Psoas muscle (tissue), 2 donors: ENCODE measurements around a stretch of chr5.

DNA sequence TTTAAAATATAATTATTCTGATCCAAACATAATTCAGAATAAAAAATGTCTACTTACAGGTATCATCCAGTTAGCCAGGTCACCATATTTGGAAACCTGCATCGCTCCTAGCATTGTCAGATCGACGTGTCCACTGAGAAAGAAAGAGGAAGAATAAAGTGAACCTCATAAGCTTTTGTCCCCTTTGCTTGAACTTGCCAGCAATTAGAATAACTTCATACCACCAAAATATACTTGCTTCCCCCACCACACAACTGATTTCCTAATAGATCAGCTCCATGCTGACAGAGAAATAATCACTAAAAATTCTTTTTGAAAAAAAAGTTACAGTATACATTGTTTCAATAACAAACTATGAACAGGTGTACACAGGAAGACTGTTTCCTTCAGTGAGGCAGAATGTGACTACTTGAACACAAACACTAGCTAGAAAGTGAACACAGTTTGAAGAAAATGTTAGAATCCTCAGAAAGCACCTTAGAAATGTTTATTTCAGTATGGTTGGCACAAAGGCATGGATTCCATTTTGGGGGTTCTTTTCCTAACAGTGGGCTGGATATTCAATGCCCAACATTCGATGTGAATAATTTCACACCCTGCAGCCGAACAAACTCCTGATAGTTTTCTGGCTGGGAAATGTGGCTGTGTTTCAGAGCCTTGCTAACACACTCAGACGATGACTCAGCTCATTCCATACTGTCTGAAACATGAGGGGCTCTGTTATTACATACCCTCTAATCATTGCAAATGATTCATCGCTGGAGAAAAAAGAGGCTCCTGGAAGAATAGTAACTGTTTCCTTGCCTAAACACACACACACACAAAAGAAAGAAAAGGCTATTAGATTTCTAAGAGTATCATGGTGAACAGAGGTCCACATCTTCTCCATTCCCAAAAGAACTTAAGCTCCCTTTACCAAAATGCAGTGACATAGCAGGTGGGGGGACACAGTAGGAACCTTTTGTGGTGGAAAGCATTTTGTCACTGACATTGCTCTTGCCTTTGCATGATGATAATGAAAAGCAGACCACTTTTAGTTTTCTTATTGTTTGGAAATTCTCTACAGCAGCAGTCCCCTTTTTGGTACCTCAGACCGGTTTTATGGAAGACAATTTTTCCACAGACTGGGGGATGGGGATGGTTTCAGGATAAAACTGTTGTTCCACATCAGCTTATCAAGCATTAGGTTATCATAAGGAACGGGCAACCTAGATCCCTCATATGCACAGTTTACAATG is 75.9 kb downstream of the OXCT1 start:
- PRO-cap, 2 experiments = no peak in any of the 2 experiments

GRCh38 chr5:42552616-42553164 is 129.5 kb downstream of the GHR start:
- PRO-cap, 2 experiments = no peak in any of the 2 experiments

- PRO-cap, 2 experiments = no peak in any of the 2 experiments
These were observed 7.7 kb upstream of the SELENOP start for GRCh38 chr5:42819356-42819861.

GRCh38 chr5:42887141-42887684 is 75.5 kb upstream of the SELENOP start:
- PRO-cap, 2 experiments = no peak in any of the 2 experiments

- PRO-cap, 2 experiments = no peak in any of the 2 experiments
These were observed 90.4 kb downstream of the ANXA2R start for GRCh38 chr5:42949617-42950245.

DNA sequence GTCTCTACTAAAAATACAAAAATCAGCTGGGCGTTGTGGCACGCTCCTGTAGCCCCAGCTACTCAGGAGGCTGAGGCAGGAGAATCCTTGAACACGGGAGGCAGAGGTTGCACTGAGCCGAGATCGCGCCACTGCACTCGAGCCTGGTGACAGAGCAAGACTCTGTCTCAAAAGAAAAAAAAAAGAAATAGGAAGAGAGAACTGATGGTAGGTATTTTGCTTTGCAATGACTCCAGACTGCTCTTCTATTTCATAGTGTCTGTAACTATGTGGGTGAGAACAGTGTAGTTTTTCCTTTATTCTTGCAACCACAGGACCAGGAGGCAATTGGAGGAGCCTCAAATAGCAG is 49.8 kb downstream of the ANXA2R start:
- PRO-cap, 2 experiments = no peak in any of the 2 experiments

DNA sequence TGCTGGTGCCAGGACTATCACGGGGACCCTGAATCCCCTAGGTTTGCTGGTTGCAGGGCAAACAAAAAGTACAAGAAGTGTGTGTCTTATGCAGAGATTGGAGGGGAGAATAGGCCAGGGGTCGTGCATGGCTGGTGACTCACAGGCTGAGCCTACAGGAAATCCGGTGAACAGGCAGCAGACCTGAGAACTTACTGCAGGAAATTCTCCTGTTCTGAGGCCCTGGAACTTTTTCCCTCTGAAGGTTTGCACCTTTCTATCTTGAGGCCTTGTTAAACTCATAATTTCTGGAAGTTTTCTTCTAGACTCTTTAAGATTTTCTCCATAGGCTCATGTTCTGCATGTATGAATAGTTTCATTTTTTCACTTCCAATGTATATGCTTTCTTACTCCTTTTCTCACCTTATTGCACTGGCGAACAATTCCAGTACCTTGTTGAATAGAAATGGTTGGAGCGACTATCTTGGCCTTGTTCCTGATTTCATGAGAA is 5.4 kb downstream of the ANXA2R start:
- PRO-cap, 2 experiments = no peak in any of the 2 experiments

DNA sequence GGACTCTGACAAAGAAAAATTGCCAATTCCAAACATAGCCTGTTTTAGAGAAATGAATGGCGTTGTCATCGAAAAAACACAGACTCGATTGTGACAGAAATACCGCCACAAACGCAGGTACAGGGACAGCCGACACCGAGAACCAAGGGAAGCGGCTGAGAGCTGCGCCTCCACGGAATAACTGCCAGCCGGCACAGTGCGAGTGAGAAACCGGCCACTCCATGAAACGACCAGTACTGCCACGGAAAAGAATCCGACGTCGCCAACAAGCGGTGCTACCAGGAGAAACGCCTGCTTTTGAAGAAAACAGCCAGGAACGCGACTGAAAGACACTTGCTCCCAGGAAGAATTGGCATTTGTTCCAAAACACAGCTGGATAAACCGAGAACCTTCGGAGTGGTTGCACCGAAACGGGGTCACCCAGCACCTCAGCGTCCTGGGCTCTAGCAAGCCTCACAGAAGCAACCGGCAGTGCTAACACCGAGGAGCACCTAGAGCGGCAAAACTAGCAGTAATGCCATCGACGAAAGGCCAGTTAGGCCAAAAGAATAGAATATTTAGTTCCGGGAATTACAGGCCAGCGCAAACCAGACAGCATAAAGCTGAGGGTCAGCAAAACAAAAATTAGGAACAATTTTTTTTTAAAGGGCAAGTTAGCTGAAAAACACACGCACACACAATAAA is 2.9 kb downstream of the ANXA2R start:
- PRO-cap, 2 experiments = no peak in any of the 2 experiments

DNA sequence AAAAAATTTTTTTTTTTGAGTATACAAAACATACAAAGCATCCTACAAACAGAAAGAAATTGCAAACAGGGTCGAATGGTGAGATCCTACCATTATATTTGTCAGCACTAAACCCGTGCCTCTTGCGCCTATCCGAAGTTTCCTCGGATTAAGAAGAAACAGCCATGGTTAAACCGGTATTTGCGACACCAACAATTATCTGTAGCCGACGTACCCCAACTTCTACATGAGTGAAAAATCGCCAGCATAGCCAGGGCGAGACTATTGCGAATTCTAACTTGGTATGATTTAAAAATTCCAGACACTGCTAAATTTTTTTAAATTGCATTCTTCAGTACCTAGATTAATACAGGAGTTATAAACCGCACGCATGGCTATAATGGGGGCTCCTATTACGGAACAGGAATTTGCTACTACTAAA is 25.2 kb upstream of the ANXA2R start:
- PRO-cap, 2 experiments = no peak in any of the 2 experiments

GRCh38 chr5:43068691-43069030 is 28.5 kb upstream of the ANXA2R start:
- PRO-cap, 2 experiments = no peak in any of the 2 experiments

DNA sequence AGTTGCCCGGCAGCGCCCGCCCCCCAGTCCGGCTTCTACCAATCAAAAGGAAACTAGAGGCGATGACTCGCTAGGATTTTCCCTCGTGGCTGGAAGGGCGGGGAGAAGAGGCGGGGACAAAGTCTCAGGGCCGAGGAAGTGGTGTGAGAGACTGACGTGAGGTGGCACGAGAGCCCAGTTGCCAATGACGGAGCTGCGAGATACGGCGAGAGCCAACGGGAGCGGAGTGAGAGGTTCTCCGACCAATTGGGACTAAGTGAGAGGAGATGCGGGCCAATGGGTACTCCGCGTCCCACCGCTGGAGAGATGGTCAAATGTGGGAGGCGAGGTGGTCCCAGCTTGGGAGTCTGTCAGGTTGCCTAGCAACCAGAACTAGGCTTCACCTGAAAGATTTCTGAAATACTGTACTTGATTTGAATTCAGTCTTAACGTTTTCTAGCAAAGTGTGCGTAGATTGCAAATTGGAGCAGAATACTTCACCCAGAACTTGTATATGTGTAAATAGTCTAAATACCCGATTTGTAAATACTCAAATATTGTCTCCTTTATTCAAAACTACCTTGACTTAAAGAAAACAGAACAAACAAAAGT is 408 bp upstream of the HMGCS1 start:
- PRO-cap, 2 experiments = peak in 1 of 2 experiments; most common plus-strand start position 127 of the sequence (in 1)

DNA sequence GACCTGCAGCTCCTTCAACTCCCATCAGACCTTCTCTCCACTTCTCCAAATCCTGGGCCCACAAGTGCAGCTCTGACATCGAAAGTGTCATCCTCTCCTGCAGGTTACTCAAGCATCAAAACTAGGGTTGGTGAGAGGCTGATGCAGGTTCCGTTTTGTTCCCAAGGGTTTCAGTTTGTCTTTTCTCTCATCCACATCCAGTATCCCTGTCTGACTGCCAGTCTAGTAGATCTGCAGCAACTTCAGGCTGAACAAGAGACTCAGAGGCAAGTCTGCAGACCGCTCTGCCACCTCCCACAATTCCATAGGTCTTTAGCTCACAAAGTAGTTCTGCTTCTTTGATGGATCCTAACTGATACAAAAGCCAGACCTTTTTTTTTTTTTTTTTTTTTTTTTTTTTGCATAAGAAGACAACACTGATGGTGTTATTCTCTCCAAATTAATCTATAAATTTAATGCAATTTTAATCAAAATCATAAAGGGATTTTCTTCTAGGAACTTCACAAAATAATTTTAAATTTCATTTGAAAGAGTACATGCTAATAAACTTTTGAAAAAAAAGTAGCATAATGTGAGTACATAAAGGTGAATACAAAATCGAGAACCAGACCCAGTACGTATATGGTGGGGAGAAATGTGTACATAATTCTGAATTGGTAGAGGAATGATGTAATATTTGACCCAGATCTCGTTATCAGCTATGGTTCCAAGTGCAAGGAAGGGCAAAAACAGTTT is 7.4 kb downstream of the TMEM267 start:
- PRO-cap, 2 experiments = no peak in any of the 2 experiments

DNA sequence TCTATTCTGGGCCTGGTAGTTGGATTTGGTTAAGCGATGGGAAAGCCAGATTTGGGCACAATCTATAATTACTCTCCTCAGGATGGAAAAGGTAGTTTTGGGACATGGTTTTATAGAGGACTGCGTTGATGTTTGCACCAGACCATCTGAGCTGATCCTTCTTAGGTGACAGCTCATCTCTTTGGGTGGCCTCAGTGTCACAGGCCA is 80.8 kb downstream of the NNT start:
- PRO-cap, 2 experiments = no peak in any of the 2 experiments

GRCh38 chr5:45205676-45206121 is 397.0 kb downstream of the MRPS30 start:
- PRO-cap, 2 experiments = no peak in any of the 2 experiments

GRCh38 chr5:52711019-52711517 is 76.6 kb upstream of the ITGA1 start:
- PRO-cap, 2 experiments = no peak in any of the 2 experiments

DNA sequence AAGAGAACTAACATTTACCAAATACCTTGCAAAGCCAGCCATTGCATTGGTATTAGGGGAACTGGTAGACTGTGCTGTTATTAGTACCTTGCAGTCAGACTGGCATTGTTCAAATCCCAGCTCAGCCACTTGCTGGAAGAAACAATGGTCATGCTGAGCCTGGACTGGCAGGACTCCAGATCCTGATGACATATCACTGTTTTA is 26.1 kb downstream of the ITGA1 start:
- PRO-cap, 2 experiments = no peak in any of the 2 experiments

DNA sequence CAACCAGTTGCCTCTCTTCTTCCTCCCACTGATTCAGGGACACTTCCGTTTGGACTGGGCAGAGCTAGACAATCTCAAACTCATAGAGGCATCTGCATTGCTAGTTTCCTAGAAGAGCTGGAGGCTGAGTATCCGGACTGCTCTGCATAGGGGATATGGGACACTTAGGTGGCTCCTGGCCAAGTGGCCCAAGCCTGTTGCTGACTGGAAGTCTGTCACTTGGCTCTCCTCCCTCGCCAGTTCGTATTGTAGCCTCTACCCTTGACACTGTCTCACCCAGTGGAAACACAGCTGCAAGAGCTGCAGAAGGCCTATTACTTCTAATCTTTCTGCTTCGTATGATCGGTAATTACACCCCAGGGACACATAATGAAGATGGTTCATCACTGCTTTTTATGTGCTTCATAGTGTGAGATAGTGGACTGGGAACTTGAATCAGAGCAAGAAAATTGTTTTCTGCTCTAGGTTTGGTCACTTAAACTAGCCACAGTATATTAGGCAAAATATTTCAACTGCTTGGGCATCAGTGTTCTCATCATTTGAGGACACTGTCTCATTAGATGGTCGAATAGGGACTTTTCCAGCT is 34.8 kb downstream of the ITGA1 start:
- PRO-cap, 2 experiments = no peak in any of the 2 experiments

DNA sequence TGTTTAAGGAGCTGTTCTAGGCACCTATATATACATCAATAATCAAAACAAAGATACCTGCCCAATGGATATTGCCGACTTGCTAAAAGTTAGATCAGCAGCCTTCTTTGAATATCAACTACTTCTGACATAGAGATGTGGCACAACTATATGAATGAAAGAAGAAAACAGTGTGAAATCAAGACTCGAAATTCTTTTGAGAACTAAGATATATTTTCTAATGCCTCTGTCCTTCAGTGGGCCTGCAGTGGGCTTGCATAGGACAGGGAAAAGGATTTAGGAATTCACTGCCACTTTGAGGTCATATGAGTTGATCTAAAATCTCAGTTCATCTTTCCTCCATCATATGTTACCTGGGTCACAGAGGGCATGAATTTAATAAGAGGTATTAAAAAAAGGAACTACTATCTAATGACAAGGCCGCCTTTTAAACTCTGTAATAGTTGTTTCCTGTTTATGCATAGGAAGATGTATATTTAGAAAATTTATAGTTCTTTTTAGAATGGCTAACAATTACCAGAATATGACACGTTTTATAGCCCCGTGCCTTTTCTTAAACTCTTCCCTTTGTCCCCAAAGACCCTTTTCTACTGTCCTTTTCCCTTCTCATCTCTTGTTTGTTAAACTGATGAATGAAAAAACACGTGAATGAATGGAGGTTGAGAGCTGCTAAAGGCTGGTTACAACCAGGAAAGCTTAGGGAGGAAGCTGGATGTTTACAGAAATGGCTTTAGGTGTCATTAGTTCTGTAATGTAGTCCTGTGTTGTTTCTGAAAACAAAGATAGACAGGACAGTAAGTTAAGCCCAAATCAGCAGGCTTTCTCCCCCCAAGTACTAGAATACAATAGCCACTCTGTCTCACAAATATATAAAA is 215.3 kb downstream of the ARL15 start:
- PRO-cap, 2 experiments = no peak in any of the 2 experiments

GRCh38 chr5:54300751-54301372 is 9.5 kb downstream of the ARL15 start:
- PRO-cap, 2 experiments = no peak in any of the 2 experiments

- PRO-cap, 2 experiments = peak in 2 of 2 experiments; most common plus-strand start chr5:54310713 (in 2)
These were observed 638 bp upstream of the ARL15 start for GRCh38 chr5:54310632-54311789.